Metastatic Breast Carcinoma in the Ovary (tissue), 3 donors: ENCODE measurements around a stretch of chr14.

DNA sequence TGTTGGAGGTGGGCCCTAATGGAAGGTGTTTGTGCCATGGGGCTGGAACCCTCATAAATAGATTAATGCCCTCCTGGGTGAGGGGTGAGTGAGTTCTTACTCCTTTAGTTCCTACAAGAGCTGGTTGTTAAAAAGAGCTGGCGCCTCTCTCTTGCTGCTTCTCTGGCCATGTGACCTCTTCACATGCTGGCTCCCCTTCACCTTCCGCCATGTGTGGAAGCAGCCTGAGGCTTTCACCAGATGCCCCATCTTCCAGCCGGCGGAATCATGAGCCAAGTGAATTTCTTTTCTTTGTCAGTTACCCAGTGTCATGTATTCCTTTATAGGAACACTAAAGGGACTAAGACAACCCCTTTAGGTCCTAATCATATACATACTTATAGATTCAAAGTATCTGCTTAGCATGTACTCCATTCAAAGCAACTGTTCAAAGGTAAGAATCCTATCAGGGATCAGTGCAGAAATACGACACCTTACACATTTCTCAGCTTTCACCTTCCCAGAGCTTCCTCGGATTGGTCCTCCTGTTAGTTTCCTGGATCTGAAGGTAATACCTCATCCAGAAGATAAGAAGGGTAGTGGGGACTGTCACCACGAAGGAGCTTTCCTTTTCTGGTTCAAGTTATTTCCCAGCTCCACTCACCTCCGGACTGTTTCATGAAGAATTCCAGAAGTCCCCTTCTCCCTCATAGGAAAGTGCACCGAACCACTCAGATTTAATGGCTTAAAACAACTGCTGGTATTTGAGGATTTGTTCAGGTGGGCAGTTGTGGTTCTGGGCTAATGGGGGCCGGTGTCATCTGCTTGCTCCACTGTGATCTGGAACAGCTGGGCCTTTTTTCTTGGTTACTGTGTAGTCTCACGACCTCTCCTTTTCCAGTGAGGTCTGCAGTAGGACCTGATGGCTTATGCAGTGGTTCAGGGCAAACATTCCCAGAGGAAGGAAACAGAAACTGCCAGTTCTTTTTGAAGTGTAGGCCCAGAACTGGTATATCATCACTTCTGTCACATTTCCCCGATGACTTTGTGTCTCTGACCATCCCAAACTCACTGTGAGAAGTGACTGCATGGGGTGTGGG is 38.0 kb downstream of the RCOR1 start:
- PRO-cap, 3 experiments: no peak in any of the 3 experiments

DNA sequence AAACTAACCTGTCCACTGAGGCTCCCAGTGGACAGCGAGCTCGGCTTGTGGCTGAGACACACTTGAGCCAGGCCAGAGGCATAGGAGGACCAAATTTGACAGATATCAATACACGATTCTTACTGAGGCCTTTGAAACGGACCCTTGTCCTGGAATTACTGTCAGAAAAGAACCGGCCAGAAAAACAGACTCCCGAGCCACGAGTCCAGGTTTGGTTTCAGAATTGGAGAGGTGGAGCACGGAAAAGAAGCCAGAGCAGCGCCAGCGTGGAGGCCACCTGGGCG is 90.7 kb downstream of the RCOR1 start:
- PRO-cap, 3 experiments: no peak in any of the 3 experiments

DNA sequence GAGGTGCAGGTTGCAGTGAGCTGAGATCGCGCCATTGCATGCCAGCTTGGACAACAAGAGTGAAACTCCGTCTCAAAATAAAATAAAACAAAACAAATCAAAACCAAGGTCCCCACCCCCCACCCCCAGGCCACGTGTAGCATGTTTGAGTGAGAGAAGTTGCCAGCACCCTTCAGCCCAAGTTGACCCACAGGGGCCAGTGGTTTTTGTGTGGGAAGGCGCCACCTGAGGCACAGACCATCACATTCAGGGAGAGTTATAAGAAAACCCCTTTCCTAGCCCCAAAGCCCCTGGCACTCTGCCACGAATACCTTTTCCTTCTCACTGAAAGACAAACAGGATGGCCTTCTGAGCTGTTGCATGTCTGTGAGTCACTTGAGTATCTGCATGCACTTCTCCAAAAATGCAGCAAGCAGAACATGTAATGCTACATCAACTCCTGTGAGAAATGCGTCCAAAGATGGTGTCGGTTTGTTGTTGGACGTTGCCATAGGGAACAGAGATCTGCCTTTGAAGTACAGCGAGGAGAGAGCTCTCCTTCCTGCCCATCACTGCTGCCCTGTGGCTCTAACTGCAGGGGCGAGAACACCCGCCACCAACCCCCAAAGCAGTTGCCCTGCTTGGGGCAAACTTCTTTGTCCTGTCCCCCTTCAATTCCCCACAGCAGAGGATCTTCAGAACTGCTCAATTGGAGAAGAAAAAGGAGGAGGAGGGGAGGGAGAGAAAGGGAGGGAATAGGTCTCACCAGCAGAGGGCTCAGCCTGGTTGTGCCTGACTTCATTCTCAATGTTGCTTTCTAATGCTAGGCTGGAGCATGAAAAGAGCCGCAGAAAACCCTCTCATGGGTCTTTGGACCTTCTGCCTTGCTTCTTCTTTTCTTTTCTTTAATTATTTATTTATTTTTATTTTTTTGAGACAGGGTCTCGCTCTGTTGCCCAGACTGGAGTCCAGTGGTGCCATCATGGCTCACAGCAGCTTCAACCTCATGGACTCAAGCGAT is 2.6 kb upstream of the TRAF3 start:
- PRO-cap, 3 experiments: no peak in any of the 3 experiments

GRCh38 chr14:102779626-102780408 is 2.6 kb downstream of the TRAF3 start:
- PRO-cap, 3 experiments: no peak in any of the 3 experiments

GRCh38 chr14:102867947-102868727 is 54.3 kb upstream of the AMN start:
- PRO-cap, 3 experiments: peak in 1 of 3 experiments; most common plus-strand start chr14:102868615 (in 1); most common minus-strand start chr14:102868354 (in 1)

DNA sequence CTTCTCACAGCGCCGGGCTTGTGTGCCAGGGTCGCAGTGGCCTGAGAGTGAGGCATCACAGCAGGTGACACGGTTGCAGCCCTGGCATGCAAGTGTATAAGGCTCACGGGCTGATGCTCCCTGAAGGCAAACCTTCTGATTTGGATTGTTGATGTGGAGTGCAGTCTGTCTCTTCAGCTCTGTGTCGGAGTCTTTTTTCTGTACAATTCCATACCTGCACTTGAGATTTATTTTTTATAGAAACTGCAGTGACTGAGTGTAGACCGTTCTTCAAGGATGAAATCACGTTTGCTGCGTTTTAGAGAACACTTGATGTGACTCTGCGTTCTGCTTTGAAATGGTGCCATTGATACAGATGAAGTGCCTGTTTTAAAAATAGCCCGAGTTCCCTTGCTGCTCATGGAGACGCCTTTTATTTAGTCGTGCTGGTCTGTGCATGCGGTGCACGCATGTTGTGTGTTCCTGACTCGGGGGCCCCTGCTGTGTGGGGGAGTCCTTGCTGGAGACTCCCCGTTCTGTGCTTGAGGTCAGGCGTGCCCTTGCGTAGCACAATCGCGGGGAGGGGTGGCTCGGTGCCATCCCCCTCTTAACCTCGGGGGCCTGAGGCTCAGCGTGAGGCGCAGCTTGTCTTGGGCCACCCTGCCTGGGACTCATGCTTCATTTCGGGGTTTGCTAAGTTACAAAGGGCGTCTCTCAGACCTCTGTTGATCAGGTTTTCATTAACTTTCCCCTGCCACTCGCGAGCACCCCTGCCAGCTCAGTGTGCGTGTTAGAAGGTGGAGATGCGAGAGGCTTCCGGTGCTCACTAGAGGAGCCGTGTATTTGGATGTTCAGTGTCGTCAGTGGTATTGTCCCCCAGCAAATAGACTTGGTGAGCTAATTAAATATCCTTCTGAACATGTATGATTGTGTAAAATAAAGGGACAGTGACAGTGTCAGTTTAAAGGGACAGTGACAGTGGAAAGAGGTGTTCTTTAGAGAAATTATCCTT is 21.5 kb upstream of the AMN start:
- PRO-cap, 3 experiments: no peak in any of the 3 experiments

DNA sequence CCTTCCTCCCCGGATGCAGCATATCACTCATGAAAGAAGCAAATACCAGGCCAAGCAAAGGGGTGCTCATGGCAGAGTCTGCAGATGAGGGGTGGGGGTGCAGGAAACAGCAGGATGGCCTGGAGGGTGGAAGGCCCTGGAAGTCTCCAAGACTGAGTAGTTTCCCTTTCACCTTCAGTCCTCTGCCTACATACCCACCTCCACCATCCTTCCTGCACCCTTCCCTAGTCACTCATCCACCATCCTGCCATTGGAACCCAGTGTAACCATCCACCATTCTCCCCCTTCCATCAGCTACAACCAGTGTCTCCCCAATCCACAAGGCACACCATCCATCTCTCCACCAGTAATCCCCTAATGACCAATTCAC is 4.4 kb upstream of the AMN start:
- PRO-cap, 3 experiments: no peak in any of the 3 experiments

GRCh38 chr14:102971644-102972249 is 49.3 kb downstream of the AMN start:
- PRO-cap, 3 experiments: no peak in any of the 3 experiments

GRCh38 chr14:102993378-102993939 is 63.9 kb downstream of the CDC42BPB start:
- PRO-cap, 3 experiments: peak in 1 of 3 experiments; most common plus-strand start chr14:102993771 (in 1); most common minus-strand start chr14:102993664 (in 1)

- PRO-cap, 3 experiments: peak in 2 of 3 experiments; most common minus-strand start chr14:103102765 (in 2)
Measured at GRCh38 chr14:103102538-103103049, 8.1 kb downstream of the EXOC3L4 start.

GRCh38 chr14:103108778-103109368 is 14.3 kb downstream of the EXOC3L4 start:
- PRO-cap, 3 experiments: no peak in any of the 3 experiments

DNA sequence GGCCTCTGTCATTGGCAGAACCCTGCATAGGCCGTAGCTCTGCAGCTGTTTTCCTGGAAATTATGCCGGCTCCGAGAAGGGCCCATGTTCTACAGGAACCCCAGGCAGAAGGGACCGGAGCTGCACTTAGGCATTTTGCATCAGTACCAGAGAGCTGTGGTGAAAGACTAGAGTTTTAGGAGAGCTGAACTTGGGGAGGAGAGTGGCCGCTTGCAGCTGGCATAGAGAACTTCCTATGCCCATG is 5.1 kb upstream of the TNFAIP2 start:
- PRO-cap, 3 experiments: peak in 1 of 3 experiments; most common plus-strand start position 85 of the sequence (in 1)

DNA sequence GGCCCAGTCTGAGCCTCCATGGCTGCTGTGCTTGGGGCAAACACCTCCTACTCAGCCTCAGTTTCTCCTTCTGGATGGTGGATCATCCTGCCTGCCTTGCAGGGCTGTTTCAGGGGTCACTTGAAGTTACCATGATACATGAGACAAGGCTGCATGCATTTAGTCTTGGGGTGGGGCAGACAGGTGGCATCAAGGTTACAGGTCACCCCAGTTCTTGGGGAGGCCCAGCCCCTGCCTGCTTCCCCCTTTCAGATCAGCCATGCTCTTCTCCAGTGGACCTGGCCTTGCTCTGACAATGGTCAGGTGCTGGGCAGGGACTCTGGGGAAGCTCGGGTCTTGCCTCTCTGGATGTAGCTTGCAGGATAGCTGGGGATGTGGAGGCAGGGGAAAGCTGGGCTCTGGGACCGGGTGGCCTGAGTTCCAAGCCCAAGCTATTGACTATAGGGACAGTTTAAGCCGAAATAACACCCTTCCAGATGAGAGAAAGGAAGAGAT is 1.8 kb downstream of the TNFAIP2 start:
- PRO-cap, 3 experiments: no peak in any of the 3 experiments

DNA sequence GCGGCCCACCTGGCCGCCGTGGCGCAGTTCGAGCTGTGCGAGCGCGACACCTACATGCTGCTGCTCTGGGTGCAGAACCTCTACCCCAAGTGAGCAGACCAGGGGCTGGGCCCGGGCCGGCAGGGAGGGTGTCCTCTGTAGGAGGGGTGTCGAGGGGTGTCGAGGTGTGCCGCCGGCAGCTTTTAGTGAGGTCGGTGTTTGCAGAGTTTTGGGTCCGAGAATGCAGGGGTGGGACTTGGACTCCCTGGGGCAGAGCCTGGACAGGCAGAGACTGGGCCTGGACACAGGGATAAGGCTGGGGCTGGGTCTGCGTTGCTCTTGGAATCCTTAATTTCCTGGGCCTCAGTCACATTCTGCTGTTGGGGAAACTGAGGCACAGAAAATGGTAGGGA is 4.3 kb downstream of the TNFAIP2 start:
- PRO-cap, 3 experiments: no peak in any of the 3 experiments

GRCh38 chr14:103273711-103274332 is 60.2 kb upstream of the EIF5 start:
- PRO-cap, 3 experiments: no peak in any of the 3 experiments

DNA sequence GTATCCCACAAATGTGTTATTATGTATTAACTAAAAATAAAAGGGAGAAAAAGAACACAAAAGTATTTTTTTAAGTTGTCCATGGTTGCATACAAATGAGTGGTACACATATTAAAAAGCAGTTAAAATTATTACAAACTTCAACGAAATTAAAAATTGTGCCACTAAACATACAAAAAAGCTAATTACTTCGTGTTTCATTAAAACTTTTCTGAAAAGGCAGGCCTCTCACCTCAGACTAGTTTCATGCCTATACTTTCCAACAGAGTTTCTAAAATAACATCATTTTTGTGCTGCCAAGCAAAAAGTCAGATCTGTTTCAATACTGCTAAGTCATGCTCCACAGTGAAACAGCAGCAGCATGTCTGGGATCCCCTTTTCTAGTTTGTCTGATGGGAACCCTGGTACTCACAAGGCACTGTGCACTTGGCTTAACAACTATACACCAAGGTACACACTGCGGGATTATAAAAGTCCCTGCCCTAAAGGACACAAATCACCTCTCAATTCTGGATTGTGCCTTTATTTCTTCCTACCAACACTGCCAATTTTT is 2.0 kb upstream of the EIF5 start:
- PRO-cap, 3 experiments: no peak in any of the 3 experiments

DNA sequence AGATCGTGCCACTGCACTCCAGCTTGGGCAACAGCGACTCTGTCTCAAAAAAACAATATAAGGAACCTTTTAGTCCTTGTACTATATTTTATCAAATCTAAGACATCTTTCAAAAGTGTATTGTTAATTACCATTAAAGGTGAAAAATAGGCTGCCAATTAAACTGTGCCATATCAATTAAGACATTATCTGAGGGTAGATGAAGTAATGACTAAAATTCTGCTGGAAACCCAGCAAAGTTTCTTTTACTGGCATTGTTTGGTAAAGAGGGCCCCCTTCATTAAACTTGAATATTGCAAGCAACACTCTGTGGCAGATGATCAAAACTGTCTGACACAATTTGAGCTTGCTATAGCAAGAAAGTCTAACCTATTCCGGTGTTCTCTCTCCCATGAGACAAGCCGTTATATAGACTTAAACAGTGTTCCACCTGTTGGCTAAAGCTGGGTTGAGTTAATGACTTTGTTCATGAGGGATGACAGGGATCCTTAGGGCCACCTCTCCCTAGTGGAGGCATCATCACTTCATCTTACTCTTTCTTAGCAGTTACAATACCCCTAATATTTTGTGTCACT is 3.6 kb downstream of the EIF5 start:
- PRO-cap, 3 experiments: peak in 1 of 3 experiments; most common plus-strand start position 294 of the sequence (in 1)

DNA sequence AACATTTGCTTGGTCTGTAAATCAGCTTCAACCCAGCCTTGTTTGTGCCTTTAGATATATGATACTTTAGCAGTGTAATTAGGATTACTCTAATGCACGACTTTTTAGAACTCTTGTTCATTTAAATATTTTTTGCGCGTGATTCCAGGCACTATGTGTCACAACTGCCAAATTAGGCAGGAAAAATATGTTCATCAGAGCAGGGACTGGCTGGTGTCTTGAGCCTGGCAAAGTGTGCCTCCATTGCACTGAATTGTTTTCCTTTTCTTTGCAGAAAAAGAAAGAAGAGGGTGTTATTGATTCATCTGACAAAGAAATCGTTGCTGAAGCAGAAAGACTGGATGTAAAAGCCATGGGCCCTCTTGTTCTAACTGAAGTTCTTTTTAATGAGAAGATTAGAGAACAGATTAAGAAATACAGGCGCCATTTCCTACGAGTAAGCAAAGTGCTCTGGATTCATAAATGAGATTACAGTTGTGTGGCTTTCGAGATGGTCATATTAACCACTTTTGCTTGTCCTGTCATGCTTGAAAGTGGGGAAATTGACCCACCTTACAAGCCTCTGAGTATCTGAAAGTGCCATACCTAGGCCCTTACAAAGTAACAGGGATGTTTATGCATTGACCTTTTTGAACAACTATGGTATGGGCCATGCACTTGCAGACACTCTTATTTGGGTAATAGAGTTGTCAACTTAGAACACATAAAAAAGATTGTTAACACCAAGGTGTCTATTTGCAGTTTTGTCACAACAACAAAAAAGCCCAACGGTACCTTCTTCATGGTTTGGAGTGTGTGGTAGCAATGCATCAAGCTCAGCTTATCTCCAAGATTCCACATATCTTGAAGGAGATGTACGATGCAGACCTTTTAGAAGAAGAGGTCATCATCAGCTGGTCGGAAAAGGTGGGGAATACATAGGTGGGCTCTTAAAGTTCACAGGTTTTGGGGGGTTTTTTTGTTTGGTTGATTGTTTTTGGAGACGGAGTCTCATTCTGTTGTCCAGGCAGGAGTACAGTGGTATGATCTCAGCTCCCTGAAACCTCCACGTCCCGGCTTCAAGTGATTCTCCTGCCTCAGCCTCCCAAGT is 5.2 kb downstream of the EIF5 start:
- PRO-cap, 3 experiments: no peak in any of the 3 experiments

- PRO-cap, 3 experiments: peak in 3 of 3 experiments; most common minus-strand start chr14:103385245 (in 1)
Measured at GRCh38 chr14:103384929-103385309, 296 bp upstream of the MARK3 start.

DNA sequence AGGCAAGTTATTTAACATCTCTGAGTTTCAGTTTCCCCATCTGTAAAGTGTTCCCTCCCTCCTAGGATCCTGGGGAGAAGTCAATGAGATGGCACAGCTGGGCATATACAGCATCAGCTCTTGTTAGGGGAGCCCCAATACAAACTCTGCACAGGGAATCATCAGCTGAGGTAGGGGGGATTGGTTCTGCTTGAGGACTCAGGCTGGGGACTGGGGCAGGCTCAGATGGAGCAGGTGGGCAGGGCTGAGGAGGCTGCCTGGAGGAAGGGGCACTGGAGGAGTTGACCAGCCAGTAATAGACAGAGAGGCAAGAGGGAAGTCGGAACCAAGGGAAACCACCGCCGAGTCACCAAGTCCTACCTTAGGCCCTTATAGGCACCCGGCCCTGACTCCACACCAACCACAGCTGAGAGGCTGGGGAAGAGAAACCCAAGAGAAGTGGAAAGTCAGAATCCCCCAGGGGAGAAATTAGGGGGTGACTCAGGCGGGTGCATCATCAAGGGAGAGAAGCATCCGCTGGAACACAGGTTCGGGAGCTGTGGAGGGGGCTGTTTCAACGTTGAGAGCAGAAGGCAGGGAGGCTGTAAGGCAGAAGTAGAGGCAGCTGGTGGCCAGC is 1.7 kb upstream of the TRMT61A start:
- PRO-cap, 3 experiments: no peak in any of the 3 experiments